HCT116 (cell line): Measurements from ENCODE around the genes LCE3D, LCE4A, SPRR5 and NPR1.

GRCh38 chr1:151992931-151993583 is 602 bp downstream of the S100A10 start:
- RRBS = 1% methylated on average over 3 of the region's 37 CpGs

GRCh38 chr1:152031299-152032308 is 5.2 kb downstream of the S100A11 start:
- RRBS = no CpG with 5 or more reads among the region's 12 CpGs

GRCh38 chr1:152047524-152048488 is 11.0 kb upstream of the S100A11 start:
- RRBS = no CpG with 5 or more reads among the region's 17 CpGs

DNA sequence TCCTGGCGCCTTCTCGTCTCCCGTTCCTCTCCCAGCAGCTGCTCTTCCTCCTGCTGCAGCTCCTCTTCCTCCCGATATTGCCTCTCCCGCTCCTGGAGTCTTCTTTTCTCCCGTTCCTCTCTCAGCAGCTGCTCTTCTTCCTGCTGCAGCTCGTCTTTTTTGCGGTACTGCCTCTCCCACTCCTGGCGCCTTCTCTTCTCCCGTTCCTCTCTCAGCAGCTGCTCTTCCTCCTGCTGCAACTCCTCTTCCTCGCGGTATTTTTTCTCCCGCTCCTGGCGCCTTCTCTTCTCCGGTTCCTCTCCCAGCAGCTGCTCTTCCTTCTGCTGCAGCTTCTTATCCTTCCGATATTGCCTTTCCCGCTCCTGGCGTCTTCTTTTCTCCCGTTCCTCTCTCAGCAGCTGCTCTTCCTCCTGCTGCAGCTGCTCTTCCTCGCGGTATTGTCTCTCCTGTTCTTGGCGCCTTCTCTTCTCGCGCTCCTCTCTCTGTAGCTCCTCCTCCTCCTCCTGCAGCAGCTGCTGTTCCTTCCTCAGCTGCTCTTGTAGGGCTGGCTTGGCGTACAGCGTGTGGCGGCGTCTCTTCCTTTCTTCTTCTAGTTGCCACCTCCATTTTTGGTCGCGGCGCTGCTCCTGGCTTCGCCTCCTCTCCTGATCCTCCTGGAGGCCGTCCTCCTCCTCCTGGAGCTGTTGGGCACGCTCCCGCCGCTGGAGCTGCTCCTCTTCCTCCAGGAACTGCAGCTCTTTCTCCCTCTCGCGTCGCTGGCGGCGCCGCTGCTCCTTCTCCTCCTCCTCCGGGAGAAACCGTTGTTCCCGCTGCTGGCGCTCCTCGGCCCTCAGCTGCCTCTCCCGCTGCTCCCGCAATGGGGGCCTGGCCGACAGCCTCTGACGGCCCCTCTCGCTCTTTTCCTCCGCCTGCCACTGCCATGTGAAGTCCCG is 5.0 kb downstream of the TCHH start:
- RRBS = no CpG with 5 or more reads among the region's 54 CpGs

GRCh38 chr1:152110925-152111367 is 4.3 kb downstream of the TCHH start:
- RRBS = 31% methylated on average over 2 of the region's 38 CpGs

GRCh38 chr1:152580304-152580790 is at the start of gene LCE3D:
Gene LCE3D, minus strand, starts transcription at chr1:152580516.
- RRBS = no CpG with 5 or more reads among the region's 5 CpGs

DNA sequence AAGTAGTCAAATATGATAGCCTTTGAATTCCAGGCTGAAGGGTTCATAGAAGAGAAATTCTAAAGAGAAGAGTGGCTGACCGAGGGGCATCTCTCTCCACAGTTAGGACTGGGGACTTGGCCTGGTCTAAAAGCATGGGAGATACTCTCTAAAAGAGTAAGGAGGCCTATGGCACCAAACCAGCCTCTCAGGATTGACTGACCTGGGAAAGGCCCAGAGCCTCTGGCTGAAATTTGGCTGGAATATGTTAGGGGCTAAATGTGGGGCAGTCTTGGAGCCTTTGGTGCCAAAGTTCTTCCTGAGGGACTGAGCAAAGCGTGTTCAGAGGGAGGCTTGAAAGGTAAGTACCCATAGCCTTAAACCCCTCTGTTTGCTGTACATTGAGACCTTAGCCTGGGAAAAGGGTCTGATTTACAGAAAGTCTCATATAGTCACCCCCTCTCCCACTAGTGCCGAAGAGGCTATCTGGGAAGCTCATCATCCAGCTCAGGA is at the start of gene LCE4A:
Gene LCE4A (plus strand): TSS at position 451 of the 492 bp plus-strand sequence.
- RRBS = no CpG with 5 or more reads among the region's 3 CpGs

DNA sequence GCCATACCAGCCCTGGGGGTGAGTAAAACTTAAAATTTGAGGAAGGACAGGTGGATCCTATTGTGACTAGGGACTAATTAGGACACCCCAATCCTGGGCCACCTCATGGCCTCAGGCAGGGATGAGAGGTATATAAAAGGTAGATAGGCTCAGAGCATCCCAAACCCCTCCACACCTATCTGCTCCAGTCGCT is at the start of gene SPRR5:
Gene SPRR5 (plus strand): TSS at position 162 of the 193 bp plus-strand sequence.
- RRBS = no CpG with 5 or more reads among the region's 1 CpG

- RRBS = no CpG with 5 or more reads among the region's 3 CpGs
These were observed 279 bp downstream of the PGLYRP3 start for GRCh38 chr1:153312519-153312826.

GRCh38 chr1:153393763-153394424 is 3.0 kb upstream of the S100A8 start:
- RRBS = no CpG with 5 or more reads among the region's 7 CpGs

- RRBS = no CpG with 5 or more reads among the region's 7 CpGs
These were observed 1.2 kb downstream of the S100A4 start for GRCh38 chr1:153544363-153544921.

GRCh38 chr1:153678075-153679097 is at the start of gene NPR1:
Gene NPR1, plus strand, starts transcription at chr1:153678688.
- RRBS = 74% methylated on average over 14 of the region's 71 CpGs

DNA sequence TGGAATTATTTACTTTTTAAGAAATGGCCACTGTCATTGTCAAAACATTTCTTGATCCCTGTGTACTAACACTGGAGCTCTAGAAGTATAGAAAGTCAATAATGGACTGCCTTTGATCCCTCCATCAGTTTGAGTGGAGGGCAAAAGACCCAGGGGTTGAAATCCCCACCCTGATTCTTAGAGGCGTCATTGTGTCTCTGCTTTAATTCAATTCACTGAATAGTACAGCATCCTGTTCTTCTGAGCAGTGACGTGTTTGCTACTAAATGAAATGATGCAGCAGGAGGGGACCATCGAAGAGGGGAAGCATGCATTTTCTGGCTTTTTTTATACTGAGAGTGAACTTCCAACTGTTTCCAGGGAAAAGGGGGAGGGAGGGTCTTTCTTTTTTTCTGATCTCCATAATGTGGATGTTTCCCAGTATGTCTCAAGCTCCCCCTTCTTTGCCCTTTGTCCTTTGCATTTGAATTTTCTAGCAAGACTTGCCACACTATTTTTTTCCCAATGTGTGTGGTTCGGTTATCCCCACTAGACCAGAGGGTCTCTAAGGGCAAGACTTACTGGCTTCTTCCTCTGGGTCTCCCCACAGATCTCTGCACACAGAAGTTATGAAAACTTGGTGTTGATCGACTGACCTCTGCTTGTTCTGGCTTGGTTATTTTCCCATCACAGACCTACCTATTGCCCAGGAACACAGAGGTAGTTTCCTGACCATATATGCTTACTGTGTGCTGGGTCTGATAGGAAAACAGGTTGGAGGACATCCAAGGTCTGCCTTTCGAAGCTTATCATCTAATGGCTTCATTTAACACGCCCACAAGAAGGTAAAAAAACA is 2.7 kb downstream of the INTS3 start:
- RRBS = no CpG with 5 or more reads among the region's 7 CpGs

DNA sequence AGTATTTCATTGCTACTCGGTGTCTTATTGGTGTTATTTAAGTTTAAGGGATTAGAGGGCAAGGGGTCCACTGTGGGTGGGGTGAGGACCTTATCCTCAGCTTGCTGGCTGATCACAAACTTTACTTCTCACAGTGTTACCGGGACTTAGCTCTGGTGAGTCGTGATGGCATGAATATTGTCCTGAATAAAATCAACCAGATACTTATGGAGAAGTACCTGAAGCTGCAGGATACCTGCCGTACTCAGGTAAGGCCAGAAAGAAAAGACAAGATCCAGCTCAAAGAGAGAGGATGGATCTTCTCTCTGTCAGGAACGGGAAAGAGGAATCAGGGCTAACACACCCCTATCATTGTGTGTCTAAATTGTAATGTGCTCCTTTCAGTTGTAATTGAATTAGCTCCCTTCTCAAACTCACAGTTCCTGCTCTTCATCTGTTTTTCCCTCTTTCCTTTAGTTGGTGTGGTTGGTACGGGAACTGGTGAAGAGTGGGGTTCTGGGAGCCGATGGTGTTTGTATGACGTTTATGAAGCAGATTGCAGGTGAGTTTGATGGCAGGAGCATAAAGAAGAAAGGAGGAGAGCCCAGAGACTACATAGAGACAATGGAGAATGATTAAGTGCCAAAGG is 19.1 kb downstream of the INTS3 start:
- RRBS = no CpG with 5 or more reads among the region's 8 CpGs

DNA sequence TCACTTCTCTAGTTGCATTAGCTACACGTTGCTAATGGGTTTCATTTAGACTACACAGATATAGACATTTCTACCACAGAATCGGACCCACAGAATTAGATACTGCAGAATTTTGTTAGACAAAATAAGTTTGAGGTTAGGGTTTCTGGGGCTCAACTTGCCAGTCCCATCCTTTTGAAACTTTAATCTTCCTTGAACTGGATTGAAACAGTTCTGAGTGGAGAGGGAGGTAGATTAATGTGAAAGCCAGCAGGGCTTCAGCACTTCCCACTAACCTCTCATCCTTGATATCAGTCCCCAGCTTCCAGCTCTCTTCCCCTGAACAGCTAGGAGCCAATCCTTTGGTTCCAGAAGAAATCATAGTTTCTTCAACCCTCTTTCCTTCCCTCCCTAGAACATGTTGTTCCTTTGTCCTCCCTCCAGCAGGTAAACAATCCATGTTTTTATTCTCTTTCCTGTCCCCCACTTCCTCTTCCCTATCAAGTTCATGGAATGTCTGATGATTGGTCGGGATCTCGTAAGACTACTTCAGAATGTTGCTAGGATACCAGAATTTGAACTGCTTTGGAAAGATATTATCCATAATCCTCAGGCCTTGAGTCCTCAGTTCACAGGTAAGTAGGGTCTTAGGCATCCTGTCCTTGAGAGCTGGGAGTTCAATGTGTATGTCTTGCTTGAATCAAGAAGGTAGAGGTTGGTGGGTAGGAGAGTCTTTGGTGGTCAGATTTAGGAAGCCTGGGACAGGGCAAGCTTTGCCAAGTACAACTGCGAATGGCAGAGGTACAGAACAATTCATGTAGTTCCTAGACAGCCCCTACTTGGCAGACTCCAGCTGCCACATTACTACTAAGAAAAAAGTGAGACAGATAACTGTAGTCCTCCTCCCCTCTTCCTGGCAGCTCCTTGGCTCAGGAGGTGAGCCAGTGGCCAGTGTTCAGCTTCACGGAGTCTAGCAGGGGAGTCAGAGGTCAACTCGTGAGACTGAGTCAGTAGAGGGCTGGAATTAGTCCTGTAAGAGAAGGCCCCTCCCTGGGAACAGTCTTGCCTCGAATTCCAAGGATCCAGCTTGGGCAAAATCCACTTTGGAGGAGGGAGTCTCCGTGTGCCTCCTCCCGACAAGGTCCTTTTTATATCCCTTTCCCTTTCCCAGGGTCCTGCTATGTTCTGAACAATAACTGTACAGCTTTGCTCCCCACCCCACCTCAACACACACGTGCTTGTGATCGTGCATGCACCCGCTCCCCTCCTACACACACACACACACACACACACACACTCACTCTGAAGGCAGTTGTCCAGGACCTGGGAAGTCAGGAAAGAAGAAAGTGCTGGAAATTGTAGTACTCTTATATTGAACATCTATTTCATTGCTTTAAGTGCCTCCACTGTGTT is 22.9 kb upstream of the SLC27A3 start:
- RRBS = no CpG with 5 or more reads among the region's 13 CpGs

GRCh38 chr1:153763622-153764393 is 11.4 kb upstream of the SLC27A3 start:
- RRBS = no CpG with 5 or more reads among the region's 5 CpGs

- RRBS = no CpG with 5 or more reads among the region's 3 CpGs
These were observed 6.4 kb upstream of the SLC27A3 start for GRCh38 chr1:153768748-153769239.

GRCh38 chr1:153790948-153791651 is 15.9 kb downstream of the SLC27A3 start:
- RRBS = no CpG with 5 or more reads among the region's 9 CpGs

DNA sequence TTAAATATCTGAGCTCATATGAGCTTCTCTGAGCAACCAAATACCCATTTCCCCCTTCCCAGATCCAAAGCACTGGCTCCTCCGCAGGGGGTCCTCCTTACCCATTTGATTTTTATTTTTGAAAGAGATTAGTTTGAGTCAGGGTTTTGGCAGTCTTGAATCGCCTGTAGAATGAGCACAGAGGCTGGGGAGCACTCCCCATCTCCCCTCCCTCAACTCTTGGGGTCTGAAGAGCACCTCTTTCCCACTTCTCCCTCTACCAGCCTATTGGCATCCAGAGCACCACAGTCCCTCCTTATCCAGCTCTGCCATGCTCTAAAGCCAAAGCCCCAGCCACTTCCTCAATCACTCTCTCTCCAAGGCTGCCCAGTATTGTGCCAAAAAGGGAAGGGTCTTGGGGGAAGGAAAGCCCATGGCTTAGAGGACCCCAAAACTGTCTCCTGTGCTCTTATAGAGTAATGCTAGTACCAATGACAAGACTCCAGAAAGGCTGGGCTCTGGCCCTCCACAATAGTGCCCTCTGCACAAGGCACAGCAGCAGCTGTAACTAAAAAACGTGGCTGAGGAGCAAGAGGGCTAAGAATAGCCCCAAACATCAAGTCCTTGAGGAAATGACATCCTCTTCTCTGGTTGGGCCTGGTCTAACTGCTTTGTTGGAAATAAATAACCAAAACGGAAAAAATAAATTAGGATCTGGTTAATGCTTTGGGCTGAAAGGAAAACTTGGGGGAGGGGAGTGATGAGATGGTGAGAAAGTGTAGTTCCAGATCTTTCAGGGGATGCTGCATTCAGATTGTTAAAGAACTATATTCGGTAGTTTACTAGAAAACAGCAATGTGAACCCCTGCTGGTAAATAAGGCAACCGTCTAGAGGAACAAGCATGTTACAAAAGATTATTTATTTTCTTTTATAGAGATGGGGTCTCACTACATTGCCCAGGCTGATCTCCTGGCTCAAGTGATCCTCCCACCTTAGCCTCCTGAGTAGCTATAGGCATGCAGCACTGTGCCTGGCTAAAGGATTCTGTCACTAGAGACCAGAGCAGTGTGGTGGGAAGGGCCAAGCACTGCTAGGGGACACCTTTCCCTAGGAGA is 28.5 kb downstream of the SLC27A3 start:
- RRBS = no CpG with 5 or more reads among the region's 6 CpGs